Penis (tissue), 1 donor: ENCODE results near the genes VAPB and STX16.

DNA sequence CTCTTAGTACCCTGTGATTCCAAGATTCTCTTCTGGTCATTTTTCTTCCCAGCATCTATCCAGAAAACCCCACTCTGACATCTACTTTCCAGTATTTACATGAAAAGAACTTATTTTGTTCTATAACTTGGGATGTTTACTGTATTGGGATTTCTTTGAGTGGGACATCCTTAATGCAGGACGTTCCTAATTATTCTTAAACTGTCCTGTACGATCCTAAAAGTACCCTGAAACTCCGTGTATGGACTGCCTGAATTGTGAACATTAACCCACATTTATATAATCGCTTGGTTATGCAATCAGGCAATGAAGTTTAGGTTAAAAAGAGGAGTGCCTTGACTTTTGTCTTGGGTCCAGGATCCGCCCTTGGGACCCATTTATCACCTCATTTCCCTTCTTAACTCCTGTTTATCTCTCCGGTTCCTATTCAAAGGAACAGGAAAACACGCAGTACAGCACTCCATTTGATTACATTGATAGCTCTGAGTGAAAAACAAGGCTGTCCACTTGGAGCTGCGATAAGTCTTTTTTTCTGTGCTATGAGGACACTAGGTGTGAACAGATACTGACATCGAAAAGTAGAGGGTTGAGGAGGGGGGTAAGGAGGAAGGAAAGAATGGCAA lies 16.1 kb upstream of the PCK1 start:
- PRO-cap: no peak

GRCh38 chr20:57545788-57546699 lies 14.9 kb upstream of the PCK1 start:
- PRO-cap: no peak

GRCh38 chr20:57569704-57570055 lies 8.8 kb downstream of the PCK1 start:
- PRO-cap: no peak

DNA sequence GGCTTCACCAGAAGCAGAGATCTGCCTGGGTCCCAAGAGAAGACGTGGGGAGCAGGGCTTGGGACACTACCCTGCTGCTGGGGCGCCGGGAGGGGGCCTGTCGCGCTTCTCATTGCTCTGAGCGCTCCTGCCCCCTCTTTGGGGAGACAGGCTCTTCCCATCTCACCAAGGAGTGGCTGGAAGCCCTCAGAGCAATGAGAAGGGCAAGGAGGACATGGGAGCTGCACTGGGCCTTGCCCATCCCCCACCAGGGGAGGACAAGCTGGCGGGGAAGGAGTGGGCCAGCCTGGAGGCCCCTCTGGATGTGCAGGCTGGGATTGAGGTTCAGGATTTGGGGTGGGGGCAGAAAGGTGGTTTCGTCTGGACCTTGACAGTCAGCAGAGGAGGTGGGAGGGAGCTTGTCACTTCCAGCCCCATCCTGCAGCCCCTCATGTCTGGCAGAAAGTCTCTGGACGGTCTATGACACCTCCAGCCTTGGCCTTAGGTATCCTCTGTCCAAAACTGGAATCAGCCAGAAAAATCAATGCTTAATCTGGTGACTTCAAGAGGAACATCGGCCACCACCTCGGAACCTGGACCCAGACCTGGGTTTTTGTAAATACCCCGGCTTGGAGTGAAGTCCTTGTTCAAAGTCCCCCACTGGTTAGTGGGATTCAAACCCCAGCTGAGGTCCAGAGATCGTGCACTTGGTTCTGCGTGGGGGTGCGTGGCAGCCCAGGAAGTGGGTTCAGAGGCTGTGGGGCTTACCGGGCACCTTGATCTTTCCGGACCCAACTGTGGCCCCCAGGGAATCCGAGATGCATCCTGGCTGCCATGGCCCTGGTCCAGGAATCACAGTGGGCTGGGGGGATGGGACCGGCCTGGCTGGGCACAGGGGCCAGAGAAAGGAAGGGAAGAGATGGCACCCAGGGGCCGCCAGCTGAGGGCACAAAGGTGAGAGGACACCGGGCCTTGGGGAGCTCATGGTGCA lies 28.1 kb downstream of the ZBP1 start:
- PRO-cap: no peak

DNA sequence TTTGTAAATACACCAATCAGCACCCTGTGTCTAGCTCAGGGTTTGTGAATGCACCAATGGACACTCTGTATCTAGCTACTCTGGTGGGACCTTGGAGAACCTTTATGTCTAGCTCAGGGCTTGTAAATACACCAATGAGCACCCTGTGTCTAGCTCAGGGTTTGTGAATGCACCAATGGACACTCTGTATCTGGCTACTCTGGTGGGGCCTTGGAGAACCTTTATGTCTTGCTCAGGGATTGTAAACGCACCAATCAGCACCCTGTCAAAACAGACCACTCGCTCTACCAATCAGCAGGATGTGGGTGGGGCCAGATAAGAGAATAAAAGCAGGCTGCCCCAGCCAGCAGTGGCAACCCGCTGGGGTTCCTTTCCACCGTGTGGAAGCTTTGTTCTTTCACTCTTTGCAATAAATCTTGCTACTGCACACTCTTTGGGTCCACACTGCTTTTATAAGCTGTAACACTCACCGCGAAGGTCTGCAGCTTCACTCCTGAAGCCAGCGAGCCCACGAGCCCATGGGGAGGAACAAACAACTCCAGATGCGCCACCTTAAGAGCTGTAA lies 9.2 kb upstream of the ZBP1 start:
- PRO-cap: no peak

- PRO-cap: no peak
Measured at GRCh38 chr20:57768581-57769042, 58.8 kb upstream of the PMEPA1 start.

DNA sequence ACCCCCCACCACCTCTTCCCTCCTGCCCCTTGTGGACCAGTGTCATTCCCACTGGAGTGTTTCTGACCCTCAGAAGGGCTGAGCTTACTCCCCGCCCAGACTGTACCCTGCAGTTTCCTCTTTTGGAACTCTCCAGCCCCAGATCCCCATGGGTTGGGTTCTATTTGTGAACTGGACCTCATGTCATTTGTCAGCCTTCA lies 92.4 kb upstream of the PMEPA1 start:
- PRO-cap: no peak

DNA sequence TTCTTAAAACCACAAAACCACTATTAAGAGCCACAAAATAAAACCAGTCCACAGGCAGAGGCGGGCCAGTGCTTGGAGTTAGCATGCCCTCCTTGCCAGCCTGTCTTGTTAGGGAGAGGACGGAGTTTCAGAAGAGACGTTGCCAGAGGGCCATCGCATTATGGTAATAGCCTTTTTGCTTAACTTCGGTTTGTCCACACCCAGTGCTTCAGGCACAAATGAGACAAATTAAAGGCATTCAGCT lies 159.6 kb upstream of the C20orf85 start:
- PRO-cap: no peak

DNA sequence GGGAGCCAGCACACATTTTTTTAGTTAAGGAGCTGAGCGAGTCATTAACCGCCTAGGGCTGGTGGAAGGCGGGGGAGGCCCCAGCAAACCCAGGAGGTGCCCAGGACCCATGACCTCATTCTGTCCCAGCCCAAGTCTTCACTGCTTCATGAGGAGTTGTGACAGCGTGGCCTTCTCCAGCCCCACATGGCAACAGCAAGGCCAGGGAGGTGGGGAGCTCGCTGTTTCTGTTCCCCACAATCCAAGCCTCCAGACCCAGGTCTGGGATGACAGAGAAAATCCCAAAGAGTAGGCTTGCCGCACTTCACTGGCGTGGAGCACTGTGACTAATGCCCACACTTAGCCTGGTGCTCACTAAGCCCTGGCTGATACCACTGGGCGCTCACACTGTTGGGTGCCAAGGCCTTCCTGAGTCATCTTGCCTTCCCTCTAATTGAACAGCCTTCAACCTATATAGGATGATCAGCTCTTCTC lies 159.3 kb upstream of the C20orf85 start:
- PRO-cap: unidirectional peak, minus-strand start at position 263 of the sequence

DNA sequence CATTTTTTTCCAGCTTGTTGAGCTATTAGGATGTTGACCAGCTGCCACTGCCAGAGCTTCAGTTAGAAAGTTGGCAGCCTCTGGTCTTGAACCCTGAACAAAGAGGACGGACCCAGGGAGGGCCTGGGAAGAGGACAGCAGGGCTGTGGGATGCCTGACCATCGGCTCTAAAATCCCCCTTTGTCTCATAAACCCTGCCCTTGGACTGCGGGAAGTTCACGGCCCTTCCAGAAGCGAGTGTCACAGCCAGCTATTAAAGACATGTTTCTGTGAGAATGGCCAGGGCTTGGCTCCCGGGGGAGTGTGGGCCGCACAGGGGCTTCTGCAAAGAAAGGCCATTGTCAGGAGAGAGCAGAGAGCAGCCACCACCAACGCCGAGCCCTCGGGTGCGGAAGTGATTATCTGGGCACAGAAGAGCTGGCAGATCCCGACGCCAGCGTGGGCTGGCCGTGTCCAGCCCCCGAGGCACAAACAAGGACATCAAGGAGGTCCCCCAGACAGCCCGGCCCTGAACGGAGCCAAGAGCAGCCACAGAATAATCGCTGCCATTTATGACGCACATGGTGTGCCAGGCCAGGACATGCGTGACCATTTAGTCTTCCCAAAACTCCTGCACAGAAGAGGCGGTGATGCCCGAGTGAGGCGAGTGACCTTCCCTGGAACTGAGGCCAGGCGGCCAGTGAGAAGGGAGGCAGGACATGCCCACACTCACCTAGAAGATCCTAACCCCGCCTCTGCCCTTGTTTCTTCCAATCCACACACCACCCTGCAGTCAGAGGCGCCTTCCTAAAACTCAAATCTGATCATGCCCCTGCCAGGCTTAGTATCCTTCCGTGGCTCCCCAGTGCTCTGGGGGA lies 111.0 kb upstream of the C20orf85 start:
- PRO-cap: bidirectional peak, plus-strand start at position 665 of the sequence, minus-strand start at position 396 of the sequence

DNA sequence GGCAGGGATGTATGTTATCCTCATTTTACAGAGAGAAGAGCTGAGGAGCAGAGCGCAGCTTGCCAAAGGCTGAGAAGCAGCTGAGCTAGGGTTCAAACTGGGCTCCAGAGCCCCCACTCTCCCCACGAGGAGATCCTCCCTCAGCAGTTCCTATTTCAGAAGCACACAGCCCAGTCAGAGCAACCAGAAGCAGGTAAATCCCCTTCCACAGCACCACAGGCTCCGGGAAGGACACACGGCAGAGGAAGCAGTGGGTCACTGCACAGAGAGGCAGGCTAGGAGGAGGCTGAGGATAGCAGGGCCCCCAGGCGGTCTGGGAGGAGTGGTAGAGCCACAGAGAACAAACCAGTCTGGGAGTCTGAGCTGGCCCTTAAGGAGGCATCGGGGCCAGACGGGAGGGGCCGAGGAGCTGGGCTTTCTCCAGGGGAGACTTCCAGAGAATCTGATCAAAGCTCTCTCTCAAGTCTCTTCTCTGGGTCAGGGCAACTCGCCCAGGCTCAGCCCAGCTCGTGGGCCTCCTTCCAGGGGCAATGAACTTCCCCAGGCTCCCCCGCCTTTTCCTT lies 96.1 kb upstream of the C20orf85 start:
- PRO-cap: no peak

DNA sequence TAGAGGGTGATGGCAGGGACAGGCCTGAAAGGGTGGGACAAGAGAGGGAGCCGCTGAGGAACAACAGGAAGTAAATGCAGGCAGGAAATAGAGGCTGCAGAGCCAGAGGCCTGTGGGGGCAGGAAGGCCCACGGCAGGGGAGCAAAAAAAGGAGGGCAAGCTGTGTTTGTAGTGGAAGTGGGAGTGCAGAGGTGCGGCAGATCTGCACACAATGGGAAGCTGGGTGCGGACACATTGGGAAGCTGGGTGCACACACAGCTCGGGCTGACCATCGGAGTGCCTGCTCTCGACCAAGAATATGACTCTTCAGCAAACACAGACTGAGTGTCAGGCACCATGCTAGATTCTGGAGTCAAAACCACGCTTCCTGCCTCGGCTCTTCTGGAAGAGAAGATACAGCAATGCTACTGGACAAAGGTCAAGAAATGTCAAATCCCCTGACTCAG lies 40.5 kb upstream of the RAB22A start:
- PRO-cap: no peak

GRCh38 chr20:58308249-58308658 lies 1.3 kb upstream of the RAB22A start:
- PRO-cap: no peak

GRCh38 chr20:58361009-58361768 lies 27.8 kb upstream of the VAPB start:
- PRO-cap: no peak

DNA sequence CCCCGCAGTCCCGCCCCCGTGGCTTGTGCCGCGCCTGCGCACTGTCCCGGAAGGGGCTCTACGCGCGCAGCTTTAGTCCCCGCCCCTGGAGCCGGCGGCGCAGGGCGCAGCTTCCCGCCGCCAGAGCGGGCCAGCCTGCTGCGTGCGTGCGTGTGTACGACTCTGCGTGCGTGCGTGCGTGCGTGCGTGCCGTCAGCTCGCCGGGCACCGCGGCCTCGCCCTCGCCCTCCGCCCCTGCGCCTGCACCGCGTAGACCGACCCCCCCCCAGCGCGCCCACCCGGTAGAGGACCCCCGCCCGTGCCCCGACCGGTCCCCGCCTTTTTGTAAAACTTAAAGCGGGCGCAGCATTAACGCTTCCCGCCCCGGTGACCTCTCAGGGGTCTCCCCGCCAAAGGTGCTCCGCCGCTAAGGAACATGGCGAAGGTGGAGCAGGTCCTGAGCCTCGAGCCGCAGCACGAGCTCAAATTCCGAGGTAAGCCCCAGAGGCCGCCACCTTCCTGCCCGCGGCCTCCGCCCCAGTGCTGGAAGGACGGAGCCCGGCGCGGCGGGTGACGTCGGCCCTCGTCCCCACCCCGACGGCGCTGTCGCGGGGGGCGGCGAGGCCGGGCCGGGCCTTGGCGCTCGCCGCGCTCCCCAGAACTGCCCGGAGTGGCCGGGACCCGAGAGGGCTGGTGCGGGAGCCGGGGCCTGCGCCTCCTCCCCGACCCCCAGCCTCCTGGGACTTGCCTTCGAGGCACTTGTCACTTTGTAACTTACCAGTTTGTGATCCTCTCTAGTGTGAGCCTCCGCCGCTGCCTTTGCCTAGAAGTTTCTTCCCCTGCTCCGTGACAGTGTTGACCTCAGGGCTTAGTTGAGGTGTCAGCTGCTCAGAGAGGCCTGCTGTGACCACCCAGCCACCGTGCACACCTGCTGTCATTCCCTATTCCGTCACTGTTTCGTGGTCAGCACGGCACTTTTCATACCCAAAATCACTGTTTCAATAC lies at the start of gene VAPB:
VAPB (plus strand) TSS at position 185 of the 984 bp plus-strand sequence.
- PRO-cap: bidirectional peak, plus-strand start at position 159 of the sequence, minus-strand start outside the sequence; bidirectional peak, plus-strand start at position 582 of the sequence, minus-strand start at position 521 of the sequence; unidirectional peak, minus-strand start at position 725 of the sequence

- PRO-cap: no peak
Measured at GRCh38 chr20:58390705-58391441, 1.8 kb downstream of the VAPB start.

- PRO-cap: no peak
Measured at GRCh38 chr20:58610960-58611594, 40.0 kb upstream of the STX16 start.

DNA sequence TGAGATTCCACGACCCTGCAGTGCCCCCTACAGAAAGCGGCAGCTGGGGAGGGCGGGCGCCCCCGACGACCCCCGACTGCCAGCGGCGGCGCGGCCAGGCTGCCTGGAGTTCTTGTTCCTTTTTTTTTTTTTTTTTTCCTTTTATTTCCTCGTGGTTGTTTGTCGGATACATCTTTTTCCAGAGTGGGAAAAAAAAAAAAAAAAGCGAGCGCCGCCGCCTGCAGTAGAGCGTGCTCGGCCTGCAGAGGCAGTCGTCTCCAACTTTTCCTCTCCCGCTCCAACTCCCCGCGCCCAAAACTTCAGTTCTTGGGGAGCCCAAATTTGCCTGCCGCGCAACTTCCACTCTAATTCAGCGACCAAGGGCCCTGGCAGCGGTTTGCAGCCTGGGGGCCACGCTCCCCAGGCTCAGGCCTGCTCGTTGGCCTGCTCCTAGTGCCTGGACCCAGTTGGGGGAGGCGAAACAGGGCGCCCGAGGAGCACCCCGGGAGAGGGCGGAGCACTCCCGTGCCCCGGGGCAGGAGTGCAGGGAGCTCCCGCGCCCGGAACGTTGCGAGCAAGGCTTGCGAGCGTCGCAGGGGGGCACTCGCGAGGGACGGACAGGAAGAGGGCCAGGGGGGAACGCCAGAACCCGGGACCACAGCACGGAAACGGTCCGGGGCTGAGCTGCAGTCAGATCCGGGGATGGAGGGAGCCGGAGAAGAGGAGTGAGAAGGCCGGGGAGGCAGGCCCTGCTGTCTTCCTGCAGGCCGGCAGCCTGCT lies at the start of gene STX16:
STX16 (plus strand) TSS at position 672 of the 759 bp plus-strand sequence.
- PRO-cap: bidirectional peak, plus-strand start at position 672 of the sequence, minus-strand start at position 448 of the sequence

GRCh38 chr20:58651451-58651763 lies 324 bp downstream of the STX16 start:
- PRO-cap: bidirectional peak, plus-strand start at chr20:58651822, minus-strand start at chr20:58651610

DNA sequence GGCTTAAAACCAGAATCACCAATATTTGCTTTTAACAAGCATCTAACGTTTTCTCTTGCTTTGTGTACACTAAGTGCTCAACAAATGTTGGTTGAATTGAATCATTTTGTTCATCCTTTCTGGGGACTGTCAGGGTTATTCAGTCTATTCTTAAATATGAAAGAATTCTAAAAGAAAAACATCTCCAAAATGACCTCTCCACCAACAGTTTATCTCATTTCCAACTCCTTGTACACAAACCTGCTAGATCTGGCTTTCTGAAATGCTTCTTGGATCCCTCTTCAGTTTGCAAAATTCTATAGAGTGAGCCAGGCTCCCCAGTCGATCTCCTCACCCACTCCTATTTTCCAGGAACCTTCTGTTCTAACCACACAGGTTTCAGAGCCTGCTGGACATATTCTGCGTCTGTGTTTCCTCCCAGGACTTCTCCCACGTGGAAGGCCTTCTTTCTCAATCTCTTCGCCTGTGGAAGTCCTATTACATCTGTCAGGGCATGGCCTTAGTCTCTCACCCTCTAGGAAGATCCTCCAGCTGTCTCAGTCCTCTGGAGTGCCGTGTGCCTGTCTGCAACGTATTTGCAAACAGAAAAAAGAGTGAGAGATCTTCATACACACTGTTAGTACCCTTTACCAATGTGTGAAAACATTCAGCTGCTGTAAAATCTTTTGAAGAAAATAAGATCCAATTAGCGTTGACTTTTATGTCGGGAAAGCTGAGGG lies 1.8 kb upstream of the NPEPL1 start:
- PRO-cap: no peak